SK-MEL-5 (cell line): ENCODE measurements around a stretch of chr15.

RAMPAGE:
- cytosol, long total RNA, result no peak
- long total RNA, result no peak
- nucleus, long total RNA, result no peak
These were observed 41.2 kb downstream of the PCSK6 start for GRCh38 chr15:101448172-101448876.

DNA sequence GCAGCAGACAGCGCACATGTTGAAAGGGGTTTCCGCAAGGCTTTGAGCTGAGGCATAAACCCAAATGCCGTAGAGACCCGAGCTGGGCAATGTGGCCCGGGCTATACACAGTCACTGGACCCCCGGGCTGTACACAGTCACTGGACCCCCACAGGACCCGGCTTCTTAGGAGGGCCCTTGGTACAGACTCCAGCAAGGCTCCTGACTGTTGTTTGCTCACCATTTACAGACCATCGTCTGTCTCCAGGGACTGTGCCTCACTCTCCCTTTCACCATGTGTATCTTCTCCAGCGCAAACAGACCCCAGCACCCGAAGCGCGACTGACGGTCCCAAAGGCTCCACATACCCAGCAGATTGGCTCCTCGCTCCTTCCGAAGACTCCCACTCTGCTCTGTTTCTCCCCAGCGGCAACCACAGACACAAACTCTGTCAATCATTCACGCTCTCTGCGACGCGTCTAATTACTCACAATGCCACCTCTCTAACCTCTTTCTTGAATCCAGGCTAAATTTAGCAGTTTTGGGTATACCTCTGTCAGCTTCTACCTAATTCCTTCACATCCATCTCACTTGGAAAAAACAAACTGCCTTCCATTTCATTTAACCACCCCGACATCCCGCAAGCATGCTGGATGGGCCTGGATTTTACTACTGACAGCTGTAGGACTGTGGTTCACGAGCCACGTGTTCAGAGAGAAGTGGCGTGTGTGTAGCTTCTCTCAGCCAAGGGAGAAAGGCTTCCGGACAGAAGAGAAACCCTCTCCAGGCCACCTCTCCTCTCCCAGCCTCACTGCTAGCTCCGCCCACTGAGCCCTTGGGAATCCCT lies 31.0 kb downstream of the PCSK6 start:
RAMPAGE:
- cytosol, long total RNA, result no peak
- long total RNA, result no peak
- nucleus, long total RNA, result no peak

DNA sequence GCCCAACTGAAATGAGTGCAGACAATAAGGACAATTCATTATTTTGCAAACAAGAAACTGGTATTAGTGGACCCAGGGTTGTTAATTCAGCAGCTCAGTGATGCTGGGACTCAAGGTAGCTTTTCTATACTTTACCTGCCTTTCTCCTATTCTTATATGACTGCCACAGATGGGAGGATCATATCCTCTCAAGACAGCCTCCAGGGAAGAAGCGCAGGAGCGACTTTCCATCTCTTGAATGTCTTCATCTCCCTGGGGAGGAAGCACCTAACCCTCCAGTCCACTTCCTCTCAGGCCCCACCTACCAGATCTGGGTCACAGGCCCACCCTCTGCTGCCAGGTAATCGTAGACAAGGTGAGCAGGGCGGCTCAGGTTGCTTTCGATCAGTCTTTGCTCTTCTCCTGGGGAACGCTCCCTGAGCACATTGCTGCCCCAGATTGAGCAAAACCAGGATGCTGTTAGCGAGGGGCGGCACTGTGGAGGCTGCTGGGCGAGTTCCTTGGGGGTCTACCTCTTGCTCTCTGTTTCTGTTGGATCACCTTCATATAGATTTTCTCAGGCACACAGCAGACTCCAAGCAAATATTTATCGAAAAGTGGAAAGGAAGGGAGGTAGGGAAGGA lies 5.7 kb upstream of the PCSK6 start:
RAMPAGE:
- cytosol, long total RNA, result no peak
- long total RNA, result no peak
- nucleus, long total RNA, result no peak

RAMPAGE:
- cytosol, long total RNA, result no peak
- long total RNA, result no peak
- nucleus, long total RNA, result no peak
These were observed 42.2 kb downstream of the TM2D3 start for GRCh38 chr15:101610015-101610412.